ENCODE measurements around the gene HSP90B1.

DNA sequence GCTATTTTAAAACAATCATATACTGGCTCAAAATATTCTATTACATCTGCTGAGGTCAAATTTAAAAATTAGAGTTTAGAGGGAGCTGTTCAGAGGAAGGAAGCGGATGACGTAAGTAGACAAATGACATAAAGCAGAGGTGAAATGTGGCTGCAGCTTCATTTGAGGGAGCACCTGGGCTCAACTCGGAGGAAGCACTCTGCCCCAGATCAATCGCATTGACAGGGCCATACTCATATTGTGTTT is 226.7 kb downstream of the C12orf42 start:
- PRO-cap: no peak

GRCh38 chr12:103930231-103931389 is at the start of gene HSP90B1:
TSS of gene HSP90B1 (plus strand) at chr12:103930410.
- PRO-cap: bidirectional peak, plus-strand start at chr12:103930410, minus-strand start at chr12:103930122; bidirectional peak, plus-strand start at chr12:103930790, minus-strand start at chr12:103930618

- PRO-cap: no peak
These were observed 9.7 kb downstream of the UQCC6 start for GRCh38 chr12:103946966-103948072.

DNA sequence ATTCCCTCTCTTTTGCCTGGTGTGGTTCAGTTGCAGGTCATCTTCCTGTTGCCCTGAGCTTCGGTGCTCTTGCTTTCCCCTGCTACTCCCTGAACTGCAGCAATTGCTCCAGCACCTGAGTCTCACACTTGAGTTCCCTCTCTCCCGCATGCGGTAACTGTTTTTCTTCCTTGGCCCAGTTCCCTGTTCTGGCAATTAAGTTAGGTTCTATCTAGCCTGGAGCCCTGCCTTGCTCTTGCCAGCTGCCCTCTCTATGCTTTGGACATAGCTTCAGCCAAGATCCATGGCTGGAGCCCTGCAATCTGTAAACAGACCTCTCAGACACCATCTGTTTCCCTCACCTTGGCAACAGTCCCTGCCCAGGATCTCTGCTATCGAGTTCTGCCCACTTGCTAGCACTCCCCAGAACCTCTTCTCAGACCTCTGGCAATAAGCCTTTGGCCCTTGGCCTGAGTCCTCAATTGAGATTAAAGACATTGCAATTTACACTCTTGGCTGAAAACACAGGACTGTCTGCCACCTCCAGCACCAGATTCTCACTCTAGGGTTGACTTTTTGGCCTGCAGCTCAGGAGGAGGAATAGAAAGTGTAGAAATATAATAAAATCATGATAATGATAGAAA is 6.0 kb upstream of the GLT8D2 start:
- PRO-cap: no peak

- PRO-cap: no peak
These were observed 22.9 kb upstream of the EID3 start for GRCh38 chr12:104280586-104280992.

DNA sequence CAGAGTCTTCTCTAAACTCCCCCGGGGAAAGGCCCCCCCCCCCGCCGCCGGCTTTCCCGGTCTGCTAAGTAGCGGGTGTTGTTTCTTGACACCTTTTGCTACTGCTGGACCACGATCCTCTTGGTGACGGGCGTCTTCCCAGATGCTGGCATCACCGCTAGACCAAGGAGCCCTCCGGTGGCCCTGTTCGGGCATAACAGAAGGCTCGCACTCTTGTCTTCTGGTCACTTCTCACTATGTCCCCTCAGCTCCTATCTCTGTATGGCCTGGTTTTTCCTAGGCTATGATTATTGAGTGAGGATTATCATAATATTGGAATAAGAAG is 9.4 kb upstream of the EID3 start:
- PRO-cap: no peak

- PRO-cap: no peak
These were observed 15.1 kb downstream of the EID3 start for GRCh38 chr12:104318557-104319081.

DNA sequence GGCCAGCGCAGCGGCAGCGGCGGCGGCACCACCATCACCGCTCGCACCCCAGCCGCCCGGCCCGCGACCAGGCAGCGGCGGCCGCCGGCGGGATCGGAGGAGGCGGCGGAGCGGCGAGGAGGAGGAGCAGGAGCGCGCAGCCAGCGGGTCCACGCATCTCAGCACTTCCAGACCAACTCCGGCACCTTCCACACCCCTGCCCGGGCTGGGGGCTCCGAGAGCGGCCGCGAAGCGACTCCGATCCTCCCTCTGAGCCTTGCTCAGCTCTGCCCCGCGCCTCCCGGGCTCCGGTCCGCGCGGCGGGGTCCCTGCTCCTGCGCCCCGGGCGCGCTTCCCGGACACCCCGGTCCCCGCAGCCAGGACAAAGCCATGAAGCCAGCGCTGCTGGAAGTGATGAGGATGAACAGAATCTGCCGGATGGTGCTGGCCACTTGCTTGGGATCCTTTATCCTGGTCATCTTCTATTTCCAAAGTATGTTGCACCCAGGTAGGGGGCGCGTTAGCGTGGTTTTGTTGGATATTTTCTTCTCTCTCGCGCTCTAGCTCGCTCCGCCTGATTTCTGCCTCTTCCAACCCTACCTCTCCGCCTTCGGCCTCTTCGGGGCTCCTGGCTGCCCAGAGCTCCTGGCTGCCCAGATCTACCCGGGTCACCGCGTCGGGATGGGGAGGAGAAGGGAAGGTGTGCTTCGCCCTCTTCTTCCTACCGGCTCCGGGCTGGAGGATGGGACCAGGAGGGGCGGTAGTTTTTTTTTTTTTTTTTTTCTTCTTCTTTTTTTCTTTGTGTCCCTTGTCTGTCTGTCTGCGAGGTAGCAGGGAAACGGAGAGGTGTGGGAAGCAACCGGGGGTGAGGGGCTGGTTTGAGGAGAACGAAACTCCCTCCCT is 536 bp downstream of the CHST11 start:
- PRO-cap: no peak

- PRO-cap: no peak
These were observed 29.6 kb downstream of the CHST11 start for GRCh38 chr12:104486247-104486921.

- PRO-cap: no peak
These were observed 48.5 kb downstream of the CHST11 start for GRCh38 chr12:104505149-104505820.

- PRO-cap: no peak
These were observed 140.2 kb downstream of the CHST11 start for GRCh38 chr12:104596992-104597321.

- PRO-cap: no peak
These were observed 136.2 kb downstream of the C12orf75 start for GRCh38 chr12:105466500-105467197.

GRCh38 chr12:105855133-105855592 is 283.6 kb downstream of the NUAK1 start:
- PRO-cap: no peak

DNA sequence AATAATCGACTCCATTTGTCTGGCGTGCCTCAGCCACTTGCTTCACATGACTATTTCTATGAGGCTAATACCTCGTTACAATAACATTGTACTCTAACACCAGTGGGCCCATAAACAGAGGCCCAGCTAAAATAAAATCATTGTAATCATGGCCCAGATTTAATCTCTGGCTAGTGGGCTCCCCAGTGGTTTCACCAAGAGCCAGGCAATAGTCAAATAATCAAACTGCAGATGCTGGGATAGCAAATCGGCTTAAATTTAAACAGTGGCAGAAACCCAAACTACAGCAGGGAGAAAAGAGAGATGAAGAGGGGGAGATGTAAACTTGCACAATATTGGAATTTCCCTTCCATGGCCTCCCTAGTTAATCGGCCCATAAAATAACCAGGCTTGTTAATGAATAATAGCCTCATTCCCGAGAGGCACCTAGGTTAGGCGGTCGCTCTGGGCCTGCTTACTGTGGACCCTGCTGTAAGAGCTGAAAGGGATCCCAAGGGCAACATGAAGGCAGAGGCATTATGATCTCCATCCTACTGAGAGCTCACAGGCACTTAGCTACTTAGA is 116.2 kb downstream of the NUAK1 start:
- PRO-cap: bidirectional peak, plus-strand start at position 412 of the sequence, minus-strand start at position 214 of the sequence

GRCh38 chr12:106238237-106239266 is 9.3 kb downstream of the CKAP4 start:
- PRO-cap: no peak

DNA sequence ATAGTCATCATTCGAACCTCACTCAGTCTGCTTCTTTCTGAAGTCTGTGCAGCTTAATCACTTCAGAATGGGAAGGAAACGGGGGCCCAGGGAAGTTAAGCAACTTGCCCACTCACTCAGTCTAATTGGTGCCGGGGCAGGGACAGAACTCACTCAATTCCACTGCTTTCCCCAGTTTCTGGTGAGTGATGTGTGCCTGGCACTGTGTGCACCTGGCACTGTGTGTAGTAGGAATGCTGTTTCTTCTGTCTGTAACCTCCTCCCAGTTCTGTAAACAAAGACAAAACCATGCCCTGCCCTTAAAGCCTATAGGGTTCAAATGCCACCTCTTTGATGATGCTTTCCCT is 1.3 kb upstream of the CKAP4 start:
- PRO-cap: no peak

DNA sequence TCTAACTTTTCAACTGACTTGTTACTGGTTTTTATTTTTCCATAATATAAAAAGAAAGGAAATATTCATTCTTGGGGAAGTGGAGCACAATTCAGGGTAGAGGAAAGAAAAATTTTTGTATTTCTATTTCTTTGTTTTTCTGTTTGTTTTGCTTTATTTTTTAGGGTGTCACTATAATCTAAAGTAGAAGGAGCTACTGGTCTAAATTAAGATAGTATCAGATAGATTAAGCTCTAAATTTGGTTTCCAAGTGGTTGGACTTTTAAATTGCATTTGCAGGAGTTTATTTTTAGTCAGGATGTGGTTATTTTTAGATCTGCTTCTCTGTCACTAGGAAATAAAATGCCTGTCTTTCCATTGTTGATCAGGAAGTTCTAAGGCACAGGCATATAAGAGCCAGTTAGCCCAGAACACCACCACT is 66.9 kb downstream of the RIC8B start:
- PRO-cap: no peak

GRCh38 chr12:106956499-106956960 is 823 bp downstream of the TMEM263 start:
- PRO-cap: bidirectional peak, plus-strand start at chr12:106956928, minus-strand start at chr12:106956668

DNA sequence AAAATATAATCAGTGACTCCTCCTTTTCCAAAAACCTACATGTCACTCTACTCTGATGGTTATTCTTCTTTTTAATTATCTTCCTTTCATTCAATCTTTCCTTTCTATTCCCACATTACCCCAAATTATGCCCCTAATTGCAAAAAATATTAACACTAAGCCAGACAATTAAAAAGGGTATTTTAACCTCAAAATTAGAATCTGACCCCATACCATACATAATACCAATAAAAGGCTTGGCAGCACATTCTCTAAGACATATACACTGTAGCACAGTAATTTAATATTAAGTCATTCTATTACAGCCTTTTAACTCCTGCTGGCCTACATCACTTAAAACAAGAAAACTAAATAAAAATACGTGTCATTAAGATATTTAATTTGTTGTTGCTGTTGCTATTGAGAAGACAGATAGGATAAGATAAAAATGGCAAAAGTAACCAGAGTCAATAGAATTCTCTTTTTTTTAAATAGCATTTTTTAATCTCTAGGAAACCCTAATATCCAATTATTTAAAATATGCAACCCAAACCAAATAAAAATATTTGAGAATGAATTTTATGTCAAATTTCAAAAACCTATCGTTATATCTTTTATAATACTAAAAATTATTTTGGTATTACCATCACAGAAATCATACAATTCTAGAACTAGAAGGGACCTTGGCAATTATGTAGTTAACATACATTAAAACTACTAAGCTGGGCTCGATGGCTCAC is 19.2 kb downstream of the CRY1 start:
- PRO-cap: no peak

DNA sequence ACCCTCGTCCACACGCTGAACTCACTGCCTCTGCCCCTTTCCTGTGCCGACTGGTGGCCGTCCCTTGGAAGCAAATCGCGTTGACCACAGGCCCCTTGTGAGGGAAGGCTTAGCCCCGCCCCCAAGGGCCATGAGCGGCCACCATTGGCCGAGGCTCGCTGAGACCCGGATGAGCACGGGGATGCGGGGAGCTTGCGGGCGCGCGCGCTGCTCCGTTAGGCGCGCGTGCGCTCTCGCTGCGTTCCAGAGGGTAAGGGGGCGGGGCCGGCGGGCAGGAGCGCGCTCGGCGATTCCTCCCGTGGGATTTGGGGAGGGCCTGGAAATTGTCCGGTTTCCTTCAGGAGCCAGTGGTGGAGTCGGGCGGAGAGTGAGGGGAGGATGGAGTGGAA is 380 bp upstream of the CRY1 start:
- PRO-cap: bidirectional peak, plus-strand start at position 246 of the sequence, minus-strand start at position 55 of the sequence